Measurements from ENCODE around the genes ADAT2 and PHACTR2.

GRCh38 chr6:142218630-142219668 is 71.9 kb downstream of the VTA1 start:
- RAMPAGE, long total RNA, result no peak
- RRBS, result no CpG with 5 or more reads among the region's 4 CpGs

- RAMPAGE, long total RNA, result no peak
- RRBS, result no CpG with 5 or more reads among the region's 10 CpGs
Measured at GRCh38 chr6:142300609-142301341, 1.0 kb upstream of the ADGRG6 start.

DNA sequence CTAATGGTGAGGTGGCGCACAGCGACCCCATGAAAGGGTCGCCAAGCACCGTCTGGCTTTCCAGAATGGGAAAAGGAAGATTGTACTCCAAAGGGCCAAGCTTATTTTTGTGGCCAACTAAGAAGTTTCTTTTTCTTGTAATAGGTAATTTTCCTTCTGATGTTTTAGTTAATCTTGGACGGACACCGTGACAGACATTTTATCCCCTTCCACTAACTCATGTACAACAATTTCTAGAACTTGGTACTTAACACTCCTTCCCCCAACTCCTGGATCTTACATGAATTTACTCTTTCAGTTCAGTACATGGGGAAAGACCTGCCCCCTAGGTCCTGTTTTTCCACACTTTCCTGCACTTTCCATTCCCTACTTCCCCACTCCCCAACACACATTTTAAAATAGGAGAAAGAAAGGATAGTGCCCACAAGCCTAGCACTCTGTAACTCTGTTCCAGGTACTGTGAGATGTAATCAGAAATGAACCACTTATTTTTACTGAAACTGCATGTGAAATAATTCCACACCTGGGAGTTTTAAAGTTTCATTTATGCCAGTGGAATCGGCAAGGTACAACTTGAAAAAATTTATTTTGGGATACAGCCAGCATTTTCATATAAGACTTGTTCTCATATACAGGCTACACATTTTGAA is 1.3 kb downstream of the ADGRG6 start:
- RAMPAGE, long total RNA, result no peak
- RRBS, result no CpG with 5 or more reads among the region's 7 CpGs

DNA sequence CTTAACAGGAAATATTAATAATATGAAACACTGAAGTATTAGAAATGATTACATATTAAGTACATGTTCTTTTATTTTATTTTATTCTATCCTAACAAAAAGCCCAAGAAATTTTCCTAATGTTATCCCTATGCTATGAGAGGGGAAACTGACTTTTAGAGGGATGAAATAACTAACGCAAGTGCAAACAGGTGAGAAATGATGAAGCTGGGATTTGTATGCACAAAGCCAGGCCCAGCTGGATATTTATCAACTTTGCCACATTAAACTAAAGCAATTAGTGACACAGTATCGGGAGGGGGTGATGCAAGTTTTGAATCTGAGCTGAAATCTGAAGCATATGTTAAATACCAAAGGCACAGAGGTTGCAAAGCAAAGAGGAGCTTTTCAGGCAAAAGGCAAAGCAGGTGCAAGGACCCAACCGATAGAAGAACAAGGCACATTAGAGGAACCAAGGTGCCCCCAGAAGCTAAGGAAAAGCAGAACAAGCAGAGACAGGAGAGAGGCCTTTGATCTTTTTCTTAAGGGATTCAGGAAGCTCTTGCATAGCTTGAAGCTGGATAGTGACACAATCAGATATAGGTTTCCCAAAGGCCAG is 207.6 kb downstream of the HIVEP2 start:
- RAMPAGE, long total RNA, result no peak
- RRBS, result no CpG with 5 or more reads among the region's 3 CpGs

DNA sequence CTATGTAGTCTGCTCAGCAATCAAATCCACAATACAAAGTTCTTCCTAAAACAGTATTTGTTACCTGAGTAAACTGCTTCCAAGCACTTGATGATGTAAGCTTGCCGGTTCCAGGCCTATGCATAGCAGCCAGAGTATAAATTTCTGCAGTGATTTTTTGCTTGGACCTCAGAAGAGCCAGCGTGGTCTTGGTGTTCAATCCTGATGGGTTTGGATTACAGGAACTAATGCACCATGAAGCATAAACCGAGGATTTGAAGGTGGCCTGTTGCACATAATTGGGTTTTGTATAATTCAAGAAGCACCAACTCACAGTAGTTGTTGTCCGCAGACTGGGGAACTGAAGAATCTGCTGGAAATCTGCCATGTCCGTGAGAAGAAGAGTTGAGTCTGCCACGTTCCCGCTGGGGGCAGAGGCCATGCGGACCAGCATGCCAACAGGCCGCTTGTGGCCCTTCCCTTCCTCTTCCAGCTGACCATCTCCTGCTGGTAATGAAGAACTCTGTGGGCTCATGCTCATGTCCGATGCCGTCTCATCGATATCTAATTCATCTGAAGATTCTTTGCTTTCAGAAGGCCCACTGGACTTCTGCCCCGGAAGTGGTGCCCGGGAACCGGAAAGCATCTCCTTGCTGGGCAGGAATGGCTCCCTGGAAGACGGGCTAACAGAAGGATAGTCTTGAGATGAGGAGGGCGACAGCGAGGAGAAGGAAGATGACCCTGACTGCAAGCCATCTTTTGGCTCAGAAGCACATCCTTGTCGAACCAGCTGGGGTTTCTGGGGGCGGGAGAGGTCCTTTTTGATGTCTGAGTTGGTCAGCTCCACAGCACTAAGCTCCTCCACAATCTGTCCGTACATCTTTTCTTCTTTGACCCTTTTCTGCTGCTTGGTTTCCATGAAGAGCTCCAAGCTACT is 175.2 kb downstream of the HIVEP2 start:
- RAMPAGE, long total RNA, result no peak
- RRBS, result no CpG with 5 or more reads among the region's 21 CpGs

DNA sequence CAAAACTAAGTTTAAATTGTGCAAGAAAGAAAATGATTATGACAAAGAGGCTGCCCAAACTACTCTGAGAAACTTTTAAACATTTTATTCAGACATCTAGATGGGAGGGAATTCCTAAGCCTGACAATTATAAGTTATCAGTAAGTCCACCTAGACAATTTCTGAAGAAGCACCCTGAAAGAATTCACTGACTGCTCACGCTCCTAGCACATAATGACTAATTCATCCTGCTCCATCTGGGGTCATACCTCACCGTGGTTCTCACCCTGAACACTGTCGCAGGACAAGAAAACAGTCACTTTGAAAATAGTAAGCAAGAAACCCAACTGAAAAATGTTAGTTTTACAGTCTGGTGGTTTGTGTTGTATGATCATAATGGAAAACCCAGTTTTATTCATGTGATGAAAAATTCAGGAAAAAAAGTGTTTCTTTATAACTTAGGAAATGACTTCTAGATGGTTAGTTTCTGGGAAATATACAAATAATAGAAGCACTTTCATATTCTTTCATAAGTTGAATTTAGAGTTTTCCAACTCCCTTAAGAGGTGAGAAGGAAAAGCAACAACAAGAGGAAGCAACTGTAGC is 94.3 kb downstream of the HIVEP2 start:
- RAMPAGE, long total RNA, result no peak
- RRBS, result no CpG with 5 or more reads among the region's 3 CpGs

- RAMPAGE, long total RNA, result no peak
- RRBS, result no CpG with 5 or more reads among the region's 6 CpGs
Measured at GRCh38 chr6:142871858-142872441, 73.0 kb downstream of the HIVEP2 start.

- RAMPAGE, long total RNA, result no peak
- RRBS, result no CpG with 5 or more reads among the region's 16 CpGs
Measured at GRCh38 chr6:142900297-142901556, 44.2 kb downstream of the HIVEP2 start.

- RAMPAGE, long total RNA, result no peak
- RRBS, result no CpG with 5 or more reads among the region's 6 CpGs
Measured at GRCh38 chr6:142934755-142935322, 10.1 kb downstream of the HIVEP2 start.

DNA sequence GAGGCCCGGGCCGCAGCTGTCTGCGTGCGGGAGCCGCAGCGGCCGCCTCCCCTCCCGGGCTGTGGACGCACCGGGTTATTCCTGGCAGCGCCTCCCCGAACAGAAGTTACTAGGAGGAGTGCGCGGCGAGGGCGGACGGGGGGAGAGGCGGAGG is 1.1 kb upstream of the HIVEP2 start:
- RAMPAGE, long total RNA, result no peak
- RRBS, result 2% methylated on average over 8 of the region's 18 CpGs

DNA sequence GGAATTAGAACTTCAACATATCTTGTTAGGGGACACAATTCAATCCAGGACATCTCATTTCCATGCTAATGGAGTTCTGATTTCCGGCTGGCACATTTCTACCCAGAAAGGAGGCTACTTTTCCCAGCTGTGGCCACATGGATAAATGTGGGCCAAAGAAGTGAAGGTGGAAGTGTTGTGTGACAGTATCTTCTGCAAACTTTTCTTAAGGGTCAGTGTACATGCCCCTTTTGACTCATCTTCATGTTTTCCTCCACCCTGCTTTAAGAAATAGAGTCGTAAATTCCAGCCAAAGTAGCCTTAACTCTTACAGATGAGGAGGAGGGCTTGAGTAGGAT is 6.2 kb upstream of the AIG1 start:
- RAMPAGE, long total RNA, result no peak
- RRBS, result no CpG with 5 or more reads among the region's 2 CpGs

DNA sequence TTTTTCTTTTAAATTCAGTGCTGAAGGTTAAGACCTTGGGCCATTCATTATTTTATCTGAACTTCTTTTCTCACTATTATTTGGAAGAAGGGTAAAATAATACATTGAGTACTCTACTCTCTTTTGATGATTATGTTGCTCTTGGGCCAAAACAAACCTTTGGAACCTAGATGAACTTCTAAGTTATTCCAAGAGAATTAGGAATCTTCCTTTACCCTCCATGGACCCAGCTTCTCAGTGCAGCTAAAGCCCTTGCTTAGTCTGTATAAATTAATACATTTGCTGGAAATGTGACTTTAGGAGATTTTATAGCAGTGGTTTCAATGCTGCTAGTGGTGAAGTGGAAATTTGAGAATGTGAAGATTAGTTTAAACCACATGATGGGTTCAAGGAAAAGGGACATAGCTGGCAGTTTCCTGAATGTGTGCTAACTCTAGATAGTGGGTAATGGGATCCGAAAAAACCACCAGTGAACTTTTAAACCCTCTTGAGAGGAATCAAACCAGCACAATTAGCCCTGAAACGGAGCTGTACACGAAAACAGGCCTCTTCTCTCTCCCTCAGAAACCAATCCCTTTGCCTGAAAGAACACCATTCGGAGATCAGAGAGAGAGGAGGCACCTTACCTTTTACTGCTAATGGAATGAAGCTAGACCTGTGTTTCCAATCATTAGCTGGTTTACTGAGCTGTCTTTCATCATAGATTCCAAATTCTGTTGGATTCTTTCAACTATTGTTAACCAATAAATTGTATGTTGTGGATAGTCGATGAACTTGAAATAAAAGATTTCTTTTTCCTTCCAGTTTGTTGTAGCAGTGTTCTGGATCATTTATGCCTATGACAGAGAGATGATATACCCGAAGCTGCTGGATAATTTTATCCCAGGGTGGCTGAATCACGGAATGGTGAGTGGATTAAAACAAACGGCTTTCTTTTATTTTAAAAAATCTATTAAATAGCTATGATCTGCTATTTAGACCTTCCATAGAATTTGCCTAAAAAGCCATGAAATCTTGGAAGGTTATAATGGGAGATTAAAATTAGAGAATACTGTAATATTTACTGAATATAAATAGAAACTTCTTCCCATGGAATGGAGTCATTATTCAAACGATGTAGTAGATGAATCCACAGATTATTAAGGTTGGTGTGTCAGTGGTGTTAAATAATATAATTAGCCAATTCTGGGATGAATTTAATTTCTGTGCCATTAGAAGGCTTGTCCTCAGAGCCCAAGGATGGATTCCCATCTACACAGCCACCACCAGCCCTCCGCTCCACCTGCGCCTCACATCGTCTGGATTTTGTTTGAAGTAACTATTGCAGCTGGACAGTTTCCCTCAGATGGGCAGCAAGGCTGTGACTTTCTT is 104.1 kb downstream of the AIG1 start:
- RAMPAGE, long total RNA, result no peak
- RRBS, result no CpG with 5 or more reads among the region's 12 CpGs

- RAMPAGE, long total RNA, result start-site peak on the minus strand at chr6:143450669-143450734, 30 and 12 reads in 2 replicates; start-site peak on the plus strand at chr6:143450785-143450808, 23 and 12 reads in 2 replicates; start-site peak on the plus strand at chr6:143450868-143450921, 64 and 44 reads in 2 replicates
- RRBS, result 1% methylated on average over 4 of the region's 60 CpGs
Measured at GRCh38 chr6:143450004-143451022, at the start of gene ADAT2. TSS of gene ADAT2 (minus strand) at chr6:143450695.

DNA sequence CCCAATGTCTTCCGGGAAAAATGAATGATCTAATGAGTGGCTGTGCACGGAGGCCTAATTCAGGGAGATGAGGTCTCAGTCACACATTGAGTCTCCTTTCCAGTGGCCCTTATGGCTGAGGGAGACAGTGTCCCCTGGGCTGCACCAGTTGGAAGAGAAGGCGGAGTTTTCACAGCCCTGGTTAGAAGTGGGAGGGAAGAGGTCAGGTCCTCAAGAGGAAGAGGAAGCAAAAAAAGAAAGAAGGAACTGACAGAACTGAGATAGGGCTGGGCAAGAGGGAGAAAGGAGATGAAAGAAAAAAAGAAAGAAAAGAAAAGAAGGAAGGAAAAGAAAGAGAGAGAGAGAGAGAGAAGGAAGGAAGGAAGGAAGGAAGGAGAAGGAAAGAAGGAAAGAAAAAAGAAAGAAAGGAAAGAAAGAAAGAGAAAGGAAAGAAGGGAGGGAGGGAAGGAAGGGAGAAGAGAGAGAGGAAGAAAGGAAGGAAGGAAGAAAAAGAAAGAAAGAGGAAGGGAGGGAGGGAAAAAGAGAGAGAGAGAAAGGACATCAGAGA is 5.1 kb upstream of the FUCA2 start:
- RAMPAGE, long total RNA, result no peak
- RRBS, result no CpG with 5 or more reads among the region's 3 CpGs

DNA sequence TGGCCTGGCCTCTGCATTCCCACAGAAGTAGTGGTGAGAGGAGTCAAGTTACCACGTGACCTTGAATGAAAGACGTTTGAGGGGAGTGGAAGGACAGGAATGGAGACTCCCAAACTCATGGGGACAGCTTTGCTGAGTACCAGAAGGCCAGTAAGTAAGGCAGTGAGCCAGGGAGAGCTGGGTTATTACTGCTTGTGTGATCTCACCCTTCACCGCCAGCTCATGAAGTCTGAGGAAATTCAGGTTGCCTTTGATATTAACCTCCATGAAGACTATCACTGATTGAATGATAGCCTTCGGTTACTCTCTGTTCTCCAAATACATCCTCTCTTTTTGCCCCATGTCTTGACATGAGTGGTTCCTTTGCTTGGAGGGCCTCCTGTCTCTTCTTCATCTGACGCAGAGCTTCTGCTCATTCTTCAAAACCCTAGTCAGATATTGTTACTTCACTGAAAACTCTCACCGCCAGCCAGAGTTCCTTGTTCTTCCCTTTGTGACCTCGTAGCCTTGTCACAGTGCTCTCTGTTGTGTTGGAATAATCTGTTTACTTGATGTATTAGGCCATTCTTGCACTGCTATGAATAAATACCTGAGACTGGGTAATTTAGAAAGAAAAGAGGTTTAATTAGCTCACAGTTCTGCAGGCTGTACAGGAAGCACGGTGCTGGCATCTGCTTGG is 50.2 kb upstream of the FUCA2 start:
- RAMPAGE, long total RNA, result no peak
- RRBS, result no CpG with 5 or more reads among the region's 8 CpGs

DNA sequence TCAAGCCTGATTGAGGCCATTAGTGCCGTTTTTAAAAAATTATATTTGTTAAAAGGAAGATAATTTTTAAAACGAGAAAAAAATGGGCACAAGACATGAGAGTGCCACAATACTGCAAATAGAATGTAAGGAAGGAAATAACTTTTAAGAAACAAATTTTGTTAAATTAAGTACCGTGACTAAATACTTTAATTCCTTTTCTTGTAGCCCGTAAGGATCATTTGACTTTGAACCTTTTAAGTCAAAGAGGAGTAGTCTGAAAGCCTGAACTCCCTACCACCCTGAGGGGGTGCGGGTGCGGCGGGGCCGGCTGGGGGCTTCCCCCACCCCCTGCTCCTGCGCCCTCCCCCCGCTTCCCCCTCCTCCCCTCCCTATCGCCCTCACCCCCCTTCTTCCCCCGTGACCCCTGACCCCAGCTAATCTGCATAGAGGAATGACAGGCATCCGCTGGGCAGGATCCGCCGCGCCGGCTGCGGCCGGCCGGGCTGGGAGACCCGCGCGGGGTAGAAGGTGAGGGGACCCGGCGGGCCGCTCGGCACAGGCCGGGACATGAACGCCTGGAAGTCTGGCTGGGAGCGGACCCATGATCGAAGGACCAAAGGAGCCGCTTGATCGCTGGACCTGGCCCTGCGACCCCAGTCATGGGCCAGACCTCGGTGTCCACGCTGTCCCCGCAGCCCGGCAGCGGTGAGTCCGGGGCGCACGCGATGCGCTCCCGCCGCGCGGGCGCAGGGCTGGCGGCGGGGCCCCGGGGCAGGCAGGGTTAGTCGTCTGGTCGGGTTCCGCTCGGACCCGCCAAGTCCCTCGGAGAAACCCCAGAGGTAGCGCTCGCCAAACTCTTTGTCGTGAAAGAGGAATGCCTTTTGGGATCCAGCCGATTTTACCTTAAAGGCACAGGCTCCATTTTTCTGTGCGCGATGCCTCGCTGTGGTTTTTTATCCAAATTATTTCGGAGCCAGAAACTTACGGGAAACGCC is at the start of gene PHACTR2:
TSS of gene PHACTR2 (plus strand) at position 443 of the 977 bp plus-strand sequence.
- RAMPAGE, long total RNA, result no peak
- RRBS, result 1% methylated on average over 16 of the region's 68 CpGs

- RAMPAGE, long total RNA, result no peak
- RRBS, result no CpG with 5 or more reads among the region's 1 CpG
Measured at GRCh38 chr6:143872285-143872633, 8.0 kb downstream of the ZC2HC1B start.

DNA sequence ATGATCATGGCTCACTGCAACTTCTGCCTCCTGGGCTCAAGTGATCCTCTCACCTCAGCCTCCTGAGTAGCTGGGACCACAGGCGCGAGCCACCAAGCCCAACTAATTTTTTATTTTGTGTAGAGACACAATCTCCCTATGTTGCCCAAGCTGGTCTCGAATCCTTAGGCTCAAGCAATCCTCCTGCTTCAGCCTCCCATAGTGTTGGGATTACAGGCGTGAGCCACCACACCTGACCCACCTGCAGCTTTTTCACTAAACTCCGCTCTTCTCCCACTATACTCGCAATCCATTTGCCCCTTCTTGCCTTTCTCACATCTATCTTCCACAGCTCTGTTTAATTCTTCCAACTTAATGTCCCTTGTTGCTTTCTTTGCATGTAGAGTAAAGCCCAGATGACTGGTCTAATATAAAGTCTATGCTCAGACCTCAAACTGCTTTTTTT is 18.8 kb downstream of the ZC2HC1B start:
- RAMPAGE, long total RNA, result no peak
- RRBS, result no CpG with 5 or more reads among the region's 6 CpGs

DNA sequence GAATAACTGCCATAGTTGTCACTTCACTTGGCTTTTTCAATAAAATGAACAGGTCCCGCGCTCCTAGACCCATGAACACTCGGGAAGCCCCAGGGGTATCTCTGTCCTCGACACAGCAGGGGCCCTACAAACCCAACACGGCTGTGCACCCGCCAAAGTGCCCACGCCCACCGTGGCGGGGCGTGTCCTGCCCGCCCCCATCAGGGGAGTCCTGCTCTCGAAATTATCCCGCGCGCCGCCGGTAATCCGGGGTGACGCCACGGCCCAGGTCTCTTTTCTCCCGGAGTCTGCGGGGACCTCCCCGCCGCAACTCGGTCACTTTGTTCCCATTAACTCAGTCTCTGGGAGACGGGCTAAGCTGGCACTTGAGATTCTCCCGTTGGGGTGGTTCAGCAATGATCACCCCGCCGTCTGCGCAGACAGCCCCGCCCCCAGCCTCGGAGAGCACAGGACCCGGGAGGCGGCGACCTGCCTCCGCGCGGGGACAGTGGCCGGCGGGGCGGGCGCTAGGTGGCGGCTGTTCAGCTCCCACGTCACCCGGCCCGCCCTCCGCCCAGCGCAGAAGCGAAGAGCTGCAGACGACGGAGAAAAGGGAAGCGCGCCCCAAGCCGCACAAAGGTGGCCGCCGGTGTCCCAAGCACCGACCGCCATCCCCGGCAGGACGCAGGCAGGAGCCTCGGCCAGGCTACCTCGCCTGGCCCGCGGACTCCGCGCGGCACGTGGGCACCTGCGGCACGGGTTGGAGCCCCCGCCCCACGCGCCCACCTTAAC is 31.6 kb downstream of the SF3B5 start:
- RAMPAGE, long total RNA, result no peak
- RRBS, result 2% methylated on average over 22 of the region's 73 CpGs

DNA sequence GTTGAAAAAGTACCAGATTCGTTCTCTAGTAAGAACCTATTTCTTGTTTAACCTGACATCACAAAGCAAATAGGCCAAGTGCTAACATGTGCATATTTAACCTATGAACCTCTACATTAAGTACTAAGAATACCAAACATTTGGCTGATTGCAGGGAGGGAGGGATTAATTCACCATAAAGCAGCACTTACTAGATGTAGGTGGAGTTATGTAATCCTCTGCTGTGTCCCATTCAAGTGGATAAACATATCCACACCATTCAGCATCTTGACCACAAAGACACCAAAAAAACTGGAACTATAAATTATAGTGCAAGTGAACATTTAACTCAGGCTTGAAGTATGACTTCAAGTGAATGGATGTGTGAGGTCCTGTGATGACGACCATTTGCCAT is 10.2 kb downstream of the STX11 start:
- RAMPAGE, long total RNA, result no peak
- RRBS, result no CpG with 5 or more reads among the region's 2 CpGs

Measured in hepatocyte (in vitro differentiated cells and primary cell).